Fallopian tube (tissue), 1 donor: ENCODE measurements around the genes LRRC70 and HTR1A.

DNA sequence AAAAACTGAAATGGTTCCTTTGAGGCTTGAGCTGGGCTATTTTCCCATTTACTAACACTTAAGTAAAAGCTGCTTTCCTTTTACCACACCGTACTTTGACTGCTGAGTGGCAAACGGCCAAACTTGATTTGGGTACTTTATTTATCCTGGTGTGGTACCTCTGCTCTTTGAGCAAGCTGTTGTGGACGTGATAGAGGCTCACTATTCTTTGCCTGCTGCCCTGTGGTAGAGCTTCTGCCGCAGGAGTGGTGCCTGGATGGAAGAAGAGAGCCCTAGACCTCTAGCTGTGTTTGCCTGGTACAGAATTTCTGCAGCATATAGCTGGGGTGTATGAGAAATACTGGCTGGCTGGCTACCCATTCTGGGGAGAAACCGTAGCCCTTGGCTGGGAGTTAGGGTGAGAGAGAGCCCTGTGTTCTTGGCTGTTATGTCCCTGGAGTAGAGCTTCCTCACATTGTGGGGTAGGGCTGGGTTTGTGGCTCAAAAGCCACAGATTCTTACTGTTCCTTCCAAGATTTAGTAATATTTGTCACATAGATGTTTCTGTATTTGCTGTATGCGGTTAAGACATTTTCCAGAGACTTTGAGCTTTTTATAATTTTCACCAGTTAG, 19.6 kb downstream of the IPO11 start:
- PRO-cap = no peak

DNA sequence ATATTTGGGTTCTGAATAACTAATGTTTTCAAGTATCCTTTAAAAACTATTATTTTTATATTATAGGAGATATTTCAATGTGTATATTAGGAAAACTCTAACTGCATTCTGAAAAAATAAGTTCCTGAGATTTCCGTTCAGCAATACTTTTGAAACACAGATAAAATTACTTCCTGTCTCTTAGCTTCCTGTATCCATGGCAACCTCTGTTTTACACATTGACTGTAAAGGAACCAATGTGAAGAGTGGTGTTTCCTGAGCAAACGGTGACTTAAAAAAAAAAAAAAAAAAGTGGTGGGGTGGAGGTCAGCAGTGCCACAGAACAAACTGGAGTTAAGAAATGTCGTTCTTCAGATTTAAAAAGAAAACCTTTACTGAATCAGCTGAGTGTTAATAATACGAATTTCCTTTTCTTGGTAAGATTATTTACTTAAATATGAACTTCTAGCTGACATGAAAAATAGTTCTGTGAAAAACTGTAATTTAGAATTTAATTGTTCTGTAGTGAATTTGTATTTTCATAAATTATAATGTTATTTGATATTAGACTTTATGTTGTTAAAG, at the start of gene LRRC70:
TSS of gene LRRC70 (plus strand) at position 300 of the 564 bp plus-strand sequence.
- PRO-cap = no peak

DNA sequence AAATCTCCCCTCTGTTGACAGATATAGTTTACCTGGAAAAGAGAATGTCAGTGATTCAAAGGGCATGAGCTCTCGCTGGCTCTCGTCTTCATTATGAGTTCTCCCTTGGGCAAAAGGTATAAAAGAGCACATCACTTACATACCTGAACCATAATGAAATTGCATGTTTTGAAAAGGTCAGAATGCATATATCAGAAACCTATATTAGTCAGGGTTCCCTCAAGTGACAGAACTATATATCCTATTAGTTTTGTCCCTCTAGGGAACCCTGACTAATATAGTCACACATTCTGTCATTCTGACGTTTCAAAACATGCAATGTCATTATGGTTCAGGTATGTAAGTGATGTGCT, 576.5 kb downstream of the LRRC70 start:
- PRO-cap = no peak

GRCh38 chr5:63961909-63962622, at the start of gene HTR1A:
Gene HTR1A, minus strand, starts transcription at chr5:63962445.
- PRO-cap = no peak

GRCh38 chr5:64730889-64731313, 37.6 kb downstream of the SREK1IP1 start:
- PRO-cap = no peak

DNA sequence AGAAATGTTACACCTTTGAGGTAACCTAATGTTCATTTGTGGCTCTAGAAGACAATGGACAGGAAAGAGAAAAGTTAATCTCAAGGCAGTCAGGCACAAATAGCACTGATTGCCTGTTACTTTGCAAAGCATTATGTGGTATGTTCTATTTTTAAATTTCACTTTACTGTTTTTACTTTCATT, 67.4 kb downstream of the CWC27 start:
- PRO-cap = no peak

DNA sequence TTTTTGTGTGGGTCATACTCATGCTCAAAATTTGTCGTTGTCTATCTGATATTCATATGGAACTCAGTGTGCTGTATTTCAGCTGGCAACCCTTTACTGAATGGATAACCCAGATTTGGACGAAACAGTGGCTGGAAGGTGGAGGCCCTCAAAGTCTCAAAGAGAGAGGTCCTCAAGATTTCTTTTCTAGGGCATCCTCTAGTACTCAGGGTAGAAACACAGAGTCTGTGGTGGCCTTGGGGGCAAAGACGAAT, 333.6 kb downstream of the CWC27 start:
- PRO-cap = no peak

- PRO-cap = no peak
Measured at GRCh38 chr5:65102637-65102893, 333.8 kb downstream of the CWC27 start.

DNA sequence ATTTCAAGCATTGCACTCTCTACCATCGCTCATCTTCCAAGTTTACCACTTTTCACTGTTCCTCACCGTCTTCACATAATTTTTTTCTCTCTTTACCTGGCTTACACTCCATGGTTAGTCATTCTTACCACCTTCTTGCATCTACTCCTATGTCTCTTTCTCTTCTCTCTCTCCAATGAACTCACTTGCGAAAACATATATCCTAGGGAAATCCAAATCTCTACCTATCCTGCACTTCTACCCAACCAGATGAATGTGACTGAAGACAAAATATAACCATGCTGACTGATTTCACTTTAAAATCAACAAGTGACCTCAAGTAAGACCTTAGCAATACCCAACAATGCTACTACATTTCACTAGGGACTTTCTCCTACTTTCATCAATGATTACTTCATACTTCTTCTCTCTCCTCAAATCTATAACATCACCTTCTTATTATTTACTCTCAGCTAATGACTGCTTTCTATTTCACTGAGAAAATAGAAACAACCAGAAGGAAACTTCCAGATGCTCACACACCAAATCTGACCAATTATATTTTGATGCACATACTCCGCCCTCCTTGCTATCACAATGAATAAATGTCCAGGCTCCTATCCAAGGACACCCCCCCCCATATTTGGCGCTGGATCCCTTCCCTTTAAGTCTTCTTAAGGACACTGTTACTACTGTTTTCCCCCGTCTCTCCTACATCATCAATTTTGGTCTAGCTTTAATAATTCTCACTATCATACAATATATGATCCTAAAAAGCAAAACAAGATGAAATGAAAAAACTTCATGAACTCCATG, 79.4 kb downstream of the ADAMTS6 start:
- PRO-cap = no peak

GRCh38 chr5:65815017-65815288, 92.9 kb downstream of the NLN start:
- PRO-cap = no peak

GRCh38 chr5:65818374-65819618, 96.8 kb downstream of the NLN start:
- PRO-cap = no peak

DNA sequence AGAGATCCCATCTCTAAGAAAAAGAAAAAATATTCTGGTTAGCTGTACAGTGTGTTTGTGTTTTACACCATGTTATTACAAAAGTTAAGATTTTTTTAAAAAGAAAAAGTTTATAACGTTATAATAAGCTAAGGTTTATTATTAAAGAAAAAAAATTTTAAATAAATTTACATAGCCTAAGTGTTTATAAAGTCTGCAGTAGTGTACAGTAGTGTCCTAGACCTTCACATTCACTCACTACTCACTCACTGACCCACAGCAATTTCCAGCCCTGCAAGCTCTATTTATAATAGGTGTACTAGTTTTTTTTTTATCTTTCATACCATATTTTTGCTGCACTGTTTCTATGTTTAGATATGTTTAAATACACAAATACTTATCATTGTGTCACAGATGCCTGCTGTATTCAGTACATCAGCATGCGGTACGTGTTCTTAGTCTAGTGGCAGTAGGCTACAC, 40.7 kb downstream of the ERBIN start:
- PRO-cap = no peak

GRCh38 chr5:65970438-65971170, 44.2 kb downstream of the ERBIN start:
- PRO-cap = no peak

DNA sequence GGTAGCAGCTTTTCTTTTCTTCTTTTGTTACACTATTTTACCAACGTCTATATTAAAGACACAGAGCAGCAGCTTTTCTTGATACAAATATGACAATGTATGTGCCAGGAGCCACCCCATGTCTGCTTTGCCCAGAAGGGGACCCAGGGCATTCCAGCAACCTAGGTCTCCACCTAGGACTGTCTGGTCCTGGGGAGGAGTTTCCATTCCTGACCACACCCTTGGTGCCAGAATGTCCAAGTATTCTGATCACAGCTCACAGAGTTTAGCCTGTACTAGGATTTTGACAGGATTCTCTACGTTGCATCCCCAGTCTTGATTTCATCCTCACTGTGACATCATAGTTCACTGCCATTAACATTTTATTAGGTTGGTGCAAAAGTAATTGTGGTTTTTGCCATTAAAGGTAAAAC, 224.7 kb downstream of the SREK1 start:
- PRO-cap = no peak

DNA sequence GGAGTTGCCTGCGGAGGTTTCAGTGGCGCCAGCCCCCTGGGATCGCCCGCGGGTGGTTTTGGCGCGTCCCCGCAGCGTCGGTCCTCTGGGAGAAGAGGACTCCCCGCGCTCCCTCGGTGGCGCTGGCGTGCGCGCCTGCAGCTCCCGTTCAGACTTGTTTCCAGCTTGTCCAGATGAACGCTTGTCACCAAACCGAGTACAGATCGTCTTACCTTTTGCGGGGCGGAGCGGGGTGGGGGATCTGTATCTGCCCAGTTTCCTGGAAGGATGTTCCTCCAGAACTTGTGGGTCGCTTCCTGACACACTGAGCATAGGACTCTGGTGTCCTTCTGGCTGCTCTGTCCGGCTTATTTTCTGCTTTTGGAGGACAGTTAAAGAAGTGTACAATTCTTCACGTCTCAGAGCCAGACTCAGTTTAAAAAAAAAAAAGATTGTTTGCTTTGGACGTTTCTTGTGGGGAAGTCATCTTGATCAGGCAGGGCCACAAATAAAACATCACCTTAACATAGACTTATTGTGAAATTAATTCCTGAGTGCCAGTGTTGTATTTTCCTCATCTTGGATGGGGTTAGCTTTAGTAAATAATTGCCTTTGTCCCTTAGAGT, 1.4 kb downstream of the MAST4 start:
- PRO-cap = unidirectional peak, minus-strand start at position 94 of the sequence; unidirectional peak, minus-strand start at position 156 of the sequence

- PRO-cap = unidirectional peak, plus-strand start at chr5:67009406
Measured at GRCh38 chr5:67008775-67009482, 187.7 kb downstream of the CD180 start.

DNA sequence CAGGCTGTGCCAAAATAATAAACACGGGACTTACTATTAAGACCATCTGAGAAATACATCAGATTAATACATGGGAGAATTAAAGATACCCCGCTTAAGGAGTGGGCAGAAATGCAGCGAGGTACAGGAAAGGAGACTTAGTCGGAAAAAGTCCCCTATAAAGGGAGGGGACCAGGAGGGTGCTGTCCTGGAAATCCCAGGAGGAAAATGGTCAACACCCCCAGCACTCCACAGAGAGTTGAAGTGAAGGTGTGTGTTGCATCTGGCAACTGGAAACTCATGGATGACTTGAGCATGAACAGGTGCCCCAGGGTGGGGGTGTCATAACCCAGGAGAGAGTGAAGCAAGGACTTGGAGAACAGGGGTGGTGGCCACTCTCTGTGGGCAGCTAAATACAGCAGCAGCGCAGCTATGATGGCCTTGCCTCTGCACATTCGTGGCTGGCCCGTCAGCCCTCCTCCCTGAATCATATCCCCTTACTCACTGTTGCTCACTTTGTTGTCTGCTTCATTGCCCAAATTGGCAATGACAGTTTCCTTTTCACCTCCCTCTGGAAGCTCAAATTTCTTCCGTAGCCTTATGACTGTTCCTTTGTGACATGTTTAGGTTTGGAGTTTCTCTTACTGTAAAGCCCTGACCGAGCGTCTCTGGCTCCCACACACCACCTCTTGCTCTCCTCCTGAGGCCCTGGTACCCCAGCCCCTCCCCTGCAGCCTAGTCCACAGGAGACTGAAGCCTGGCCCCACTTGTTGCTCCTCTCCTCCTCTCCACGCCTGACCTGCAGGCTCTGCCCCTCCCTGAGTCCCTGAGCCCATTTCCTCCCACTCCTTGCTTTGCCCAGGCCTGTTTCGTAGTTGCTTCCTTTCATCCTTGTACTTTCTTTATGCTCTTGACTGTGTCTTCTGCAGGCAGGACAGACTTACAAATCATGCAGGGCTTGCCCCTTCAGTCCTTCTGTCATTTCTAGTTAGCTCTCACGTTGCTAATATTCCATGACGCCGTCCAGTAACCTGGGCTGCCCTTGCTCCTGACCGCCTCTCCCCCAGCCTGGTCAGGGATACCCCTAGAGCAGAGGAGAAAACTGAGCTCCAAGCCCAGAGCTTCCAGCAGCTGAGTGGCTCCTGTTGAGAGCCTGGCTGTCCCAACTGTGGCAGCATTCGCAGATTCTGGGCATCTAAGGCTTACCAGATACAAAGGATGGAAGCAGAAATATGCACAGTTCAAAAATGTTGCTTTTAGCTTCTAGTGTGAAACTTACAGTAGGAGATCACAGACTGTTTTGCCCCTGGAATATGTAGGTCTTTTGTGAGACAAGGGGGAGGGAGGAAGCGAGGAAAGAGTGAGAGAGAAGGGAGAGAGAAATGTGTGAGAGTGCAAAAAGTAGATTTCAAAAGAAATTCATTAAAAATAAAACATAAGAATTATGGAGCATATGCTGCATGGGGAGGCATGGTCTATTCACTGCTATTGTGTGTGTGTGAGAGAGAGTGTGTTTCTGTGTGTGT, 185.5 kb downstream of the CD180 start:
- PRO-cap = bidirectional peak, plus-strand start at position 599 of the sequence, minus-strand start at position 470 of the sequence; bidirectional peak, plus-strand start at position 880 of the sequence, minus-strand start at position 789 of the sequence

GRCh38 chr5:67162604-67163220, 33.9 kb downstream of the CD180 start:
- PRO-cap = no peak

- PRO-cap = no peak
Measured at GRCh38 chr5:67194185-67194678, 2.4 kb downstream of the CD180 start.

- PRO-cap = no peak
Measured at GRCh38 chr5:67800106-67800489, 415.5 kb upstream of the PIK3R1 start.